SJSA1 (cell line): ENCODE measurements around a stretch of chr22.

DNA sequence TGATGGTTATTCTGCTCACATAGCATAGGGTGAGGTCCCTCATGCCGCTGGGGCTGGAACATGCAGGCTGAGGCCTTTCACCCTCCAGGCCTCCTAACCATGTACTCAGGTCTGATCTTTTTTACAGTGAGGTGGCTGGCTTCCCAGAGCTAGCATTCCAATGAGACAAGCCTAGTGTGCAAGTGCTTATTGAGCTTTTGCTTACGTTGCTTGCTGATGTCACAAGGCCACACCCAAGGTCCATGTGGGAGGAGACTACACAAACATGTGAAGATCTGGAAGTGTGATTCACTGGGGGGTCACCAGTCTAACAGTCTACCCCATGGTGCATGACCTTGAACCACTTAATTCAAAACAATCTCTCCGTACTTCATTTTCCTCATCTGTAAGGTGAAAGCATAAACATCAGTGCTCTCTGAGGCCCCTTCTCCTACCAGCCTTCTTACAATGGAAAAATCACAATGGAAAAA lies 34.0 kb downstream of the ISX start:
- RAMPAGE, long total RNA = no peak

- RAMPAGE, long total RNA = no peak
Measured at GRCh38 chr22:35116597-35117154, 50.7 kb downstream of the ISX start.

GRCh38 chr22:35306326-35307031 lies 6.8 kb downstream of the TOM1 start:
- RAMPAGE, long total RNA = no peak

DNA sequence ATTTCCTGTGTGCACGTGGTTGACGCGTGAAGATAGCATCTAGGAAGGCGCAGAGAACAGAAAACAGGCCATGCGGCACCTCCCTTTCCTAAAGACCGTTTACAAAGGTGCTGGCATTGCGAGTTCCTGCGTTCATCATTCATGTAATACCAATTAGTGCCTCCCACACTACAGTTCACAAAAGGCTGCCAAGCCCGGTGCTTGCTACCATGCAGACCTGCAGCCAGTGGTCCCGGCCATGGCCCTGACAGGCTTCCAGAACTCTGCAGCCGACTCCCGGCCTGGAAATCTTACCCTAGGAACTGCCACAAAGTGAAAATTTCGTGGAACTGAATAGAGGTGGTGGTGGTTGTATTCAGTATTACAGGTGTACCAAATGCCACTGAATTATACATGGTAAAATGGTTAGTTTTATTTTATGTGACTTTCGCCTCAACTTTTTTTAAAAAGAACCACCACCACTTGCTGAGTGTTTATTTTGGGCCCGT lies 16.7 kb downstream of the TOM1 start:
- RAMPAGE, long total RNA = no peak

GRCh38 chr22:35349452-35350466 lies 31.1 kb upstream of the HMOX1 start:
- RAMPAGE, long total RNA = no peak

DNA sequence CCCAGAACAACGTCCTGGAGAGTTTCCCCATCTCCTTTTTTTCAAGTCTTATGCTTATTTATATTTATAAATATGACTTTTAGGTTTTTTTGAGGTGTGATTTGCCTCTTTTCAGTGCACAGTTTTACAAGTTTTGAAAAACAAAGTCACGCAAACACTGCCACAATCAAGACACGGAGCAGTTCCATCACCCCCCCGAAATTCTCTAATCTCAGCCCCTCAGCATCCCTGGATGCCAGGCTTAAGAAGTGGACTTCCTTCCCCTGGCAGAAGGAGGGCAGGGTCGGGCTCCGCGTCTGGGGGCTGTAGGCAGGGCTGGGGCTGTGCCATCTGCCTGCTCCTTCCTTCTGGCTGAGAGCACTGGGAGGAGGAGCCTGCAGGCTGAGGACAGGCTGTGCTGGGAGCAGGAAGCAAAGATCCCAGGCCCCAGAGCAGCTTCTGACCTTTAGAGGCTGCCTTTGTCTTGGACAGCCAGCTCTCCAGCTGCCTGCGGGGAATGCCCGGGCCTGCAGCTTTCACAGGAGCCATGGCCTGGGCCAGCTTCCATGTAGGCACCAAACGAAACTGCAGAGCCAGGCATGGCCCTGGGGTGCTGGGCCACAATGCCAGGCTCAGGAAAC lies 67.7 kb downstream of the MCM5 start:
- RAMPAGE, long total RNA = no peak

DNA sequence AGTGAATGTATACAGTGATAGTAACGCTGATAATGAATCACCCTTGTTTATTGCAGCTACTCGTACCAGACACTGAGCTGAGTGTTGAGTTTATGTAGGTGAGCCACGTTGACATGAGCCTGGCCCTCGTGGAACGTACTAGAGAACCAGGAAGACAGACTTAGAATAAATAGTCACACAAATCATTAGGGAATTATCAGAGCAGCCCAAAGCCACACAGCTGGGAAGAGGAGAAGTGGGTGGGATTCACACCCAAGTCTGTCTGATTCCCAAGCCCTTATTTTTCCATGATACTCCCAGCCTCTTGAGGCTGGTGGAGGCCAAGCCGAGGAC lies 34.8 kb downstream of the MB start:
- RAMPAGE, long total RNA = no peak

DNA sequence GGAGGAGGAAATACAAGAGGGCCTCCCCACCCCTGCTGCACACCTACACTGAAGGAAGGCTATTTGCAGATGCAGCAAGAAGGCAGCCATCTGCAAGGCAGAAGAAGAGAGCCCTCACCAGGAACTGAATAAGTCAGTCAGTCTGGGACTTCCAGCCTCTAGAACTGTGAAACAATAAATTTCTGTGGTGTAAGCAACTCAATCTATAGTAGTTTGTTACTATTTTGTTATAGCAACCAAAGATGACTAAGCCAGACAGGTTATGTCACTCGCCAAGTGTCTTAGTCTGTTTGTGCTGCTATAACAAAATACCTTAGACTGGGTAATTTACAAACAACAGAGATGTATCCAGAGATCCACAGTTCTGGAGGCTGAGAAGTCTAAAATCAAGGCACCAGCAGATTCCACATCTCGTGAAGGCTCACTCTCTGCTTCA lies 12.0 kb downstream of the APOL6 start:
- RAMPAGE, long total RNA = no peak

- RAMPAGE, long total RNA = no peak
Measured at GRCh38 chr22:35667518-35667731, 19.2 kb downstream of the APOL6 start.

GRCh38 chr22:35836234-35836785 lies 118.6 kb downstream of the APOL5 start:
- RAMPAGE, long total RNA = no peak

- RAMPAGE, long total RNA = no peak
Measured at GRCh38 chr22:35919808-35920237, 108.8 kb downstream of the RBFOX2 start.

GRCh38 chr22:36052441-36052994 lies 23.9 kb upstream of the RBFOX2 start:
- RAMPAGE, long total RNA = no peak

- RAMPAGE, long total RNA = no peak
Measured at GRCh38 chr22:36139387-36139684, 21.2 kb downstream of the APOL3 start.

DNA sequence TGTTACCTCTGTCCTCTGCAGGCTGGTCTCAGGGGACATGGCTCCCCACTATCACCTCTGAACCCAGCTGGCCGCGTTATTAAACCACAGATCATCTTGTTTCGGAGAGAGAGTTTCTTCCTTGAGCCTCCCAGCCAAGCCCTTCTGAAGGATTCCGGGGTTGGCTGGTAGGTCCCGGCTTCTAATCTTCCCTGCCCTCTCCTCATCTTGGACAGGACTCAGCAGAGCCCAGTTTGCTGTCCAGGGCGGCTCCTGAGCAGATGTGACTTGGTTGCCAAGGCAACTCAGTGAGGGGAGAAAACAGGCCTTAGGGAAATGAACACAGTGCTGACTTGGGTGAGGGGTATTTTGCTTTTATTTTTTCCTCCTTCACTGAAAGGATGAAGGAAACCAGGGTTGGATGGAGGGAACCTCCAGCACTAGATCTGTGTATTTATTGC lies 13.2 kb downstream of the APOL3 start:
- RAMPAGE, long total RNA = no peak

GRCh38 chr22:36155687-36156157 lies 4.8 kb downstream of the APOL3 start:
- RAMPAGE, long total RNA = no peak

DNA sequence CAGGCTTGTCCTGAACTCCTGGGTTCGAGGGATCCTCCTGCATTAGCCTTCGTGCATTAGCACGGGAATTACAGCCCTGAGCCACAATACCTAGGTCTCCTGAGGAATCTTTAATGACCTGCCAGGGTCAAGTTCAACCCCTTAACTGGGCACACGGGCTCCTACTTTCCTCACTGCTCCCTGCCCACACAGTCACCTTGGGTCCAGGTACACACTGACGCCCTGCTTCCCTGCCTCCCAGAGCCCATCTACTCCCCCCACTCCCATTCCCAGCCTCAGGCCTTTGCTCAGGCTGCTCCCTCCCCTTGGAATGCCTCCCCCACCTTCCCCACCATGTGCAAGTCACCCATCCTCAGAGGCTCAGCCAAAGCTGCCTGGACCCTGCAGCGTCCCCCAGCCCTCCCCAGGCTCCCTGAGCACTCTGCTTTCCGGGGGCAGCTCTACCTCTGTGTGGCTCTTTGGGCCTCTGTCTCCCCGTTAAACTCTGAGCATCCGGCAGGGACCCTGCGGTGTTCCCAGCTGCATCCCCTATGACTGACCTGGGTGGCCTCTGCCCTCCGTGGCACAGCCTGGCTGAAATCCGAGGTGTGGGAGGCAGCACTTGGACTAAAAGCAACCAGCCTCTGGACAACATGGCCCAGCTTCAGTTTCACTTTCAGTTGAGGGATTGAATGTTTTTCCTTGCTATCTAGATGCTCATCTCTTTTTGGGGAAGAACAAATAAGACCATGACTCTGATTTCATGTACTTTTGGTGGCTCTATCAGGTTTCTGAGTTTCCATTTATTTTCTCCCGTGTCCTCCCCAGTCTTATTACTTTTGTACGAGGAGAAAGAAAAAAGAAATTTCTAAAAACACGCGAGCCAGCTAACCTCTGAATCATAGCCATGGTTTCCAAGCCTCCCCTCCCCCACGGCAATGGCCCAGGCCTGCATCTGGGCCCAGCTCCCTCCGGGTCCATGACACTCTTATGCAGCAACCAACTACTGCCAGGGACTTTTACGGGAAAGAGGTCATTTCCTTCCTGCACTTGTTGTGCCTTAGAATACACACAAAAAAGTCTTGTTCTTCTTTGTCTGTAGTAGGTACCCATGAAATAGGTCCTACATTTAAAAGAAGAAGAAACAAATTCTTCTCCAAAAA lies 3.9 kb downstream of the APOL3 start:
- RAMPAGE, long total RNA = no peak

DNA sequence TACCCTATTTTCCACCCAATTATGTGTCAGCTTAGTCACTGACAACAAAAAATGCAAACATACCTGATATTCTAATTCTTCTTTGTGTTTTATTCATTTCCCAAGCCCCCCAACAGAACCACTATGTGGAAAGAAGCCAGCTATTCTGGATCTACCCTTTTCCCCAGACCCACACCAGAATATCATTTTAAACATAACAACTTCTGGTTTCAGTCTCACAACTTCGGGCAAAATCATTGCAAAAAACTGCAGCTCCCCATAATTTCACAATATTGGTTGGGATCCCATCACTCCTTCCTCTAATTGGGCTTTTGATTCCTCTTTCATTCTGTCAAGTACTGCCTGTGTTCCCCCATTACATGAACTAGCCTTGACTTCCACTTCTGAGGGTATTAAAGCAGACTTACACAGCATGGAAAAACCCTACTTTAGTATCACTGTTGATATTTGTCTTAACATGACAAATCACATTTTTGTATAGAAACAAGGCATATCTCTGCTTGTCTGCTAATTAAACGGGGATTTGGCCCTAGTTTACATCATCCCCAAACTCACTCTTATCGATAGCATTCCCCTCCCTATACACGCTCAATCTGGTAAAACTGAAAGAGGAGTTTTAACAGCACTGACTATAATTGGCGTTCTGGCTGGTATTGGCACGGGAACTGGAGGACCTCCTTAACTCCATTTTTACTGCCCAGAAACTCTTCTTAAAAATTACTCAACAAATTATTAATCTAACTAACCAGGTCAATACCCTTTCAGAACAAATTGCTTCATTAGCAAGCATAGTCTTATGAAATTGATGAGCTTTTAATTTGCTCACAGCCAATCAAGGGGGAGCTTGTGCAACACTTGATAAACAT lies 4.2 kb upstream of the APOL3 start:
- RAMPAGE, long total RNA = no peak

DNA sequence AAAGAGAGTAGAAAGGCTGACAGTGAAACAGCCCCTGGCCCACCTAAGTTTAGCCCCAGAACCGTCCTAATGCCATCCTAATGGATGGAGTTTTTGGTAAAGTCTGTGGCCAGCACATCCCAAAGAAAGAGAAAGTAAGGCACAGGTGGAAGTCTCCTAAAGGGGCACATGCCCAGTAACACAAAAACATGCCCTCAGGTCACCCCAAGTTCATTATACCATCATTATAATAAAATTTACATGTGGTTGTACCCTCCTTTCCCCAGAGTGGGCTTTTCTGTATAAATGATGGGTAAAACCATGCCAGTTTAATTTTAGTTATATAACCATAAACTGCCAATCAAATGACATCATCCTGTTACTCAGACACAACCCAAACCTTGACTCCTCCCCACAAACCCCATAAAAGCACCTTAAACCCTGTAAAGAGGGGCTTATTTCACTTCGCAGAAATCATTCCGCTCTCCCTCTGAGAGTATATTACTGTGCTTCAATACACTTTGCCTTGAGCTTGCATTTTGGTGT lies 5.4 kb upstream of the APOL3 start:
- RAMPAGE, long total RNA = no peak

- RAMPAGE, long total RNA = no peak
Measured at GRCh38 chr22:36285069-36285384, 32.1 kb downstream of the APOL1 start.

DNA sequence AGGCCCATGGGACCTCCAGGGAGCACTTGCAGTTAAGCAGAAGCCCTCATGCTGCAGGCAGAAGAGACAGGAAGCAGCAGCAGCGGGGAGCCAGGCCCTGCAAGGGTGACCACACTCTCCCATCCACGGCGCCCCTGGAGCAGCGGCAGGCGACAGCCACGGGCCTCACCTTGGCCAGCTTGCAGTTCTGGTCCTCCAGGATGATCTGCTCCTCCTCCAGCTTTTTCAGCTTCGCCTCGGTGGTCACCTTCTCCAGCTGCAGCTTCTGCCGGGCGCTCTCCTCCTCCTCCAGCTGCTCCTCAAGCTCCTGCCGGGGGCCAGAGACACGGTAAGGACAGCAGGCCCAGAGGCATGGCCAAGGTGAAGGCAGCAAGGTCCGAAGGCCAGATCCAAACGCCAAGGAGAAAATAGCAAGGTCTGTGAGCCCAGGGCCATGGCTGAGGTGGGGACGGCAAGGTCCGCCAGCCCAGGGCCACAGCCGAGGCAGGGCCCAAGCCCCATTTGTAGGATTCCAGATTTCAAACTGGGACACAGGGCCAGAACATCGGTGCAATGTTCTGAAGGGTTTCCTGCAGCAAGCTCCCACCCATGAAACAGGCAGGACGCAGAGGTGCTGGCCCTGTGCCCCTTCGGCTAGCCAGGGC lies 47.1 kb downstream of the APOL1 start:
- RAMPAGE, long total RNA = no peak